ENCODE results near the genes POU2F2, CNFN, PSG1, IRGQ and KCNN4.

DNA sequence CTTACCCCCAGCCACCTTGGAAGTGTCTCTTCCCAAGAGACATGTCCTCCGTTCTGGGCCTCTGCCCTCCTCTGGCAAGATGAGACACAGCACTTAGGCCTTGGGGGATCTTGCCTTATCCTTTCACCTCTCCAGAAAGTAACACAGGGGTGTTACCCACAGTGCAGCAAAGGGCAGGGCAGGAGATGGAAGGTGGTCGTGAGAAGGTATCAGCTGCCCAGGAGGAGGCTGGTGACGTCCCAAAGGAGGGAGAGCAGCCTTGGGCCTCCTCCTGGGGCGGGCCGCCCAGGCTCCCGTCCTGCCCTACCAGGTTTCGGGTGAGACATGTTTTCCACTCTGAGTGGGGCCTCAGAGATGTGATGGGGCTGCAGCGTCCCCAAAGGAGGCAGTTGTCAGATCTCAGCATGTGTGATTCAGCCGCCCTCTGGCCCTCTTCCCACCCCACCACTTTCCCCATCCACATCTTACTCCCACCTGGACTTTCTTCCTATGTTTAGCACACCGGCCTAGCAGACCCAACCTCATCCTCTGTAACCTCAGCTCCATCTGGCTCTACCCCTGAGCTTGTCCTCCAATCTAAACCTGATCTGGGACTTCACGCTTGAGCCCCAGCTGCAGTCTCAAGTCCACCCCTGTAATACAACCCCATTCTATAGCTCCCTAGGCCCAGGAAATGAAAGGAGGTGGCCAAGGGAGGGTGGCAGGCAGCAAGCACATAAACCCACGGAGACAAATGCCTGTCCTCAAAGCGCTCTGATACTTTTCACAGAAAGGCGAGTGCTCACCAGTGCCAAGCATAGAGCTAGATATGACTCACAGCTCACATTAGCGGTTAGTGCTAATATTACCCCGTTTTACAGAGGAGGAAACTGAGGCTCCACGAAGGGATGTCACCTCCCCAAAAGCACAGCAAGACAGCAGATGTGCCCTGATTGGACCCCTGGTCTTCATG lies 9.3 kb downstream of the POU2F2 start:
- PRO-cap: no peak
- RAMPAGE, long total RNA: no peak

- PRO-cap: no peak
- RAMPAGE, long total RNA: no peak
Observed at GRCh38 chr19:42132202-42132972, at the start of gene POU2F2. POU2F2 (minus strand) TSS chr19:42132446.

DNA sequence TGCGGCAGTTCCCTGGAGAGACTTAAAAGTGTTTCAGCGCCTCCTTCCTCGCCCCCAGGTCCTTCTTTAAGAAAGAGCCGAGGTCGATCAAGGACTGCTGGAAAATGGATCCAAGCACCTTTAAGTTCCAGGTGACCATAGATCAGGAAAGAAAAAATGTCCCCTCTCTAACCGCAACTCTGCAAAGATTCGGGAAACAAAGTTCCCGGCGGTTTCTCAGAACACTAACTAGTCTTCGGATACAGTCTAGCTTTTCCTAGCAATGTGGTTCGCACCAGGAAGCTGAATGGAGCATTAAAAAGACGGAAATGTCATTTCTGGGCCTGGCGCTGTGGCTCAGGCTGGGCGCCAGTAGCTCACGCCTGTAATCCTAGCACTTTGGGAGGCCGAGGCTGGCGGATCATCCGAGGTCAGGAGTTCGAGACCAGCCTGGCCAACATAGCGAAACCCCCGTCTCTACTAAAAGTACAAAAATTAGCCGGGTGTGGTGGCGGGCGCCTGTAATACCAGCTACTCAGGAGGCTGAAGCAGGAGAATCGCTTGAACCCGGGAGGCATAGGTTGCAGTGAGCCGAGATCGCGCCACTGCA lies 1.1 kb upstream of the GSK3A start:
- PRO-cap: no peak
- RAMPAGE, long total RNA: no peak

DNA sequence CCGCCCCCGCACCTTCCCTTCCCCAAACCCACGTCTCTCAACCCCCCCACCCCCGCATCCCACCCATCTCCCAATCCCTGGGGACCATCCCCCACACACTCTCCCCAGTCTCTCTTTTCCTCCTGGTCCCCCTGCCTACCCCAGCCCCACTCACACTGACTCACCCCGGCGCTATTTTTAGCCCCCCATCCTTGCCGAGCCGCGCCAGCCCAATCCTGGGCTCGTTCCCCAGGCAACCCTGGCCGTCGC lies 11.7 kb downstream of the CIC start:
- PRO-cap: no peak
- RAMPAGE, long total RNA: no peak

DNA sequence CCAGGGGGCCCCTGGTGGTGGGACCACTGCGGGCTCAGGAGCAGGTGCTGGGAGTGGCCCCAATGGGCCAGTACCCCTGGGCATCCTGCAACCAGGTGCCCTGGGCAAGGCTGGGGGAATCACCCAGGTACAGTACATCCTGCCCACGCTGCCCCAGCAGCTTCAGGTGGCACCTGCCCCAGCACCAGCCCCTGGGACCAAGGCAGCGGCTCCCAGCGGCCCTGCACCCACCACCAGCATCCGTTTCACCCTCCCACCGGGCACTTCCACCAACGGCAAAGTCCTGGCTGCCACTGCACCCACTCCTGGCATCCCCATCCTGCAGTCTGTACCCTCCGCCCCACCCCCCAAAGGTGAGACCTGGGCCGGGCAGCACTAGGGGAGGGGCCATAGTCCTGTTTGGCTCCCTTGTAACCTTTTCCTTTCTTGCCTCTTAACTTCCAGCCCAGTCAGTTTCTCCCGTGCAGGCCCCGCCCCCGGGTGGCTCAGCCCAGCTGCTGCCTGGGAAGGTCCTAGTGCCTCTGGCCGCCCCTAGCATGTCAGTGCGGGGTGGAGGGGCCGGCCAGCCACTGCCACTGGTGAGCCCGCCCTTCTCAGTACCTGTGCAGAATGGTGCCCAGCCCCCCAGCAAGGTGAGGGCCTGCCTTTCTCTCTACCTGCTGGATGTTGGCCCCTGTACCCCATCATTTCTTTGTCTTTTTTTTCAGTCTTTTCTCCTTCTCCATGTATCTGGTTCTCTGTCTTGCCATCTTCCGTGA lies 10.6 kb upstream of the PRR19 start:
- PRO-cap: no peak
- RAMPAGE, long total RNA: no peak

- PRO-cap: no peak
- RAMPAGE, long total RNA: no peak
Observed at GRCh38 chr19:42390091-42390418, at the start of gene CNFN. CNFN (minus strand) TSS chr19:42390297.

DNA sequence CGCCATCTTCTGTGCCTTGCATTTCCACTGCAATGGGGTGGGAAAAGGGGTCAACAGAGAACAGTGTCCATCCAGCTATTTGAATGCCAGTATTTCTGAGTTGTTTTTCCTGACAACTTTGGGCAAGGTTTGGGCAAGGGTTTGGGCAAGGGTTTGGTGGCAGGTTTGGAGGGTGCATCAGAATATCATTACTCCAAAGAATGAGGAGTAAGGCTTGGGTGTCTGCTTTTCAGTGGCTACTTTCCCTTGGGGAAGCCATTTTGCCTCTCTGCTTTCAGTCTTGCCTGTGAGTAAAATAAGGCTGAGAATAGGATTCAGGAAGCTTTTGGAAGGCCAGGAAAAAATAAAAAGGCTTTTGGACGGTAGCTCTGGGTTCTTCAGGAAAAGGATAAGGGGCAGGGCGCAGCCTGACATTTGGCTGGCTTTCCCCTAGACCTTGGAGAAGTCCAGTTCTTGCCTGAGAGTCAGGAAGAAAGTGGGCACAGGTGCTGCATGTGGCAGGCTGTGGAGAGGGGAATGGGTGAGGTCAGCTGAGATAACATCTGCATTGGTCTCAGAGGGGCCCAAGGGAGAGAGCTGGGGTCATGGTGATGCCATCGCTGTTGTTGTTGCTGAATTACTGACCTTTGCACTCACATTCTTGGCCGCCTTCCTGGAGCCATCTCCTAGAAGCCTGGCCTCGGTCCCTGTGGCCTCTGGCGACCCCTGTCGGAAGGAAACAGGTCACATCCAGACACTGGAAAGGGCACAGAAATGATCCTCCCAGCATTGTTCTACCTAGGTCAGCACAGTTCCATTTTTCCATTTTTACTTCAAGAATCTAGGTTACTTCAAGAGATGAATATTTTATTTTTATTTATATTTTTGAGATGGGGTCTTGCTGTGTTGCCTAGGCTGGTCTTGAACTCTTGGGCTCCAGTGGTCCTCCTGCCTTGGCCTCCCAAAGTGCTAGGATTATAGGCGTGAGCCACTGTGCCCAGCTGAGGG lies 6.3 kb upstream of the LIPE start:
- PRO-cap: no peak
- RAMPAGE, long total RNA: no peak

DNA sequence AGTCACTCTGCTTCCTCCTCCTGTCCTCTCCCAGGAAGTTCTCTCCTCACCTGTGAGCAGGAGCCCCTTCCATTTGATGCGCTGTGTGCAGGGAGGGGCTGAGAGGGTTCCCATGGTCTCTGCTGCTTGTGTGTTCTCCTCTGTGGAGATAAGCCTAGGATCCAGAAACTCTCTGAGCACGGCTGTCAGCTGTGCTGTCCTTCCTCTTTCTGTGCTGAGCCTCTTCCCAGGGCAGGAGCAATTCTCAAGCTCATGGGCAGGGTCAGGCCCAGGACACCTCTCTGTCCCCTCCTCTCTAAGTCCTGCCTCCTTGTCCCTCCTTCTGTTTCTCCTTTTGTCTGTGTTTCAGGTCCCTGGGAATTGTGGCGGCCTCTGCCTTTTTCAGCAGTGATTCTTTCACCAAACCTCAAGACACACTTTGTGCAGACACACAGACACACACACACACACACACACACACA lies at the start of gene PSG1:
Gene PSG1, minus strand, starts transcription at position 246 of the 461 bp plus-strand sequence.
- PRO-cap: no peak
- RAMPAGE, long total RNA: no peak

DNA sequence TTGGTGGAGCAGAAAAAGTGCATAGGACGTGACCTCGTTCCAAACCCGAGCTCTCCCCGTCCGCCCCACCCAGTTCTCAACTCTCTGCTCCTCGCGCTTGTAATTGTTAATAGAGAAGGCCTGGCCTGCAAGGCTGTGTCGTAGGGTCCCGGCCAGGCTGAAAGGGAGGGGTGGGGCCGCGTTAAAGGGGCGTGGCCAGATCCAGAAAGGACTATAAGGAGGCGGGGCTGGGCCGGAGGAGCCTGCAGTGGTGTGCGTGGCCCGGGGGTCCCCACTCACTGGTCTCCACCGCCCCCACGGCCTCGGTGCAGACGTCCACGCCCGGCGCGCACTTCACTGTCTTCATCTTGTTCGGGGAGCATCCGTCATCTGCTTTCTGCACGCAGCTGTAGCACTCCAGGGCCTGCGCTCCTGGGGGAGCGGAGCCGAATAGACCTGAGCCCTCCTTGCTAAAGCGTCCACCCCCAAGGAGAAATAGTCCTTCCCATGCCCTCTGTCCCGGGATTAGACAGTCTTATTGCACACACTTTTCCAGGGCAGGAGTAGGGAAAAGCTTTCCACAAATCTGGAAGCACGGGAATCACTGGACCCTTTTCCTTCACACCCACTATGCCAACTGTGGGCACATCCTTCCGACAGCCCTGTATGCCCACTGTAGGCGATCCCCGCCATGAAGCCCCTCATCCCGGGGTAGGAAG lies 1.2 kb downstream of the LYPD3 start:
- PRO-cap: no peak
- RAMPAGE, long total RNA: no peak

DNA sequence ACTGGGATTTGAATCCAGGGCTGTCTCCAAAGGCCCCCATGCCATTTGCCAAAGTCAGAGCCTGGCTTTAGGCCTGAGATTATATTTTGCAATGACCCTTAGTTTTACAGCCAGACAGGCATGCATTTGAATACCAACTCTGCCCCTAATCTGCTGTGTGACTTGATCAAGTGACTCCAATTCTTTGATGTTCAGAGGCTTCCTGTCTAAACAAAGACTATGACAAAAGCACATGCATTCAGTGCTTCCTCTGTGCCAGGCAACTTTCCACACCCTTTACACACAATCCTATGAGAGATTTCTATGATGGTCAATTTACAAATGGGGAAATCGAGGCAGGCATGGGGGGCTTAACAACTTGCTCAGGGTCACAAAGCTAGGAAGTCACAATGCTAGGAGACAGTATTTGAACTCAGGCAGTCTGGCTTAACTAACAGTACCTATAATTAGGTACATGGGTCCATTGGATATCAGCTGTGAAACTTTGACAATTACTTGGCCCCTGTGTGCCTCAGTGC lies 3.7 kb upstream of the LYPD3 start:
- PRO-cap: no peak
- RAMPAGE, long total RNA: no peak

- PRO-cap: no peak
- RAMPAGE, long total RNA: no peak
Observed at GRCh38 chr19:43501545-43502036, 3.0 kb downstream of the PHLDB3 start.

DNA sequence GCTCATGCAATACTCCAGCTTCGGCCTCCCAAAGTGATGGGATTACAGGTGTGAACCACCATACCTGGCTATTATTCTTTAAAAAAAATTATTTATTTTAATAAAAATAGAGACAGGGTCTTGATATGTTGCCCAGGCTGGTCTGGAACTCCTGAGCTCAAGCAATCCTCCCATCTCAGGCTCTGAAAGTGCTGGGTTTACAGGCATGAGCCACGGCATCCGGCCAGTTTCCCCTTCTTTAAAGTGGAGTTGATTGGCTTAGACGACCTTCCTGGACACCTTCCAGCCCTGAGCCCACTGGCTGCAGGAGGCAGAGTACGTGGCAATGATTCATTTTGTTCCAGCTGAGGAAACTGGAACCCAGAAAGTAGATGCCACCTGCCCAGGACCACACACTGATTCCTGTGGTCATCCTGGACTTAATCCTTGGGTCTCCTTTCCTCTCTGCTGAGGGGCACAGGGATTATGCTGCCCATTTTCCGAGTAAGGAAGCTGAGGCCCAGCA lies 969 bp downstream of the XRCC1 start:
- PRO-cap: no peak
- RAMPAGE, long total RNA: no peak

DNA sequence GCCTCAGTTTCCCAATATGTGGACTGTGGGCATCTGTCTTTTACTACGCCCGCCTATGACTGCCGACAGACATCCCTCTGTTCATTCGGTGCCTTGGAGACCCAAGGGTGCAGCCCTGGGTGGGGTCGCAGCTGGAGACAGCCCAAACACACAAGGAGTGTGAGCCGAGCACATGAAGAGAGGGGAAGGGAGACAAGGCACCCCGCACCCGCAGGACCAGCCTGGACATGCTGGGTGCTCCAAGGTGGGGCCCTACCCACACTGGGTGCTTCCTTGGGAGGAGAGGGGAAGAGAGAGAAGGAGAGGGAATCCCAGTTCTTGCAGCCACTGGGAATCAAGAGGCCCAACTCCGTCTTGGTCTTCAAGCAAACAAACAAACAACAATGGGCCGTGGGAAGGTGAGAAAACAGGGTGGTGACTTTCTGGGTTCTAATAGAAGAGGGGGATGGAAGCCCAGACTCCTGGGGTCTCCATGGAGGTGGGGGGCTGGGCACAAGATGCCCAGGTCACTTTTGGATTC lies 981 bp downstream of the PINLYP start:
- PRO-cap: no peak
- RAMPAGE, long total RNA: no peak

DNA sequence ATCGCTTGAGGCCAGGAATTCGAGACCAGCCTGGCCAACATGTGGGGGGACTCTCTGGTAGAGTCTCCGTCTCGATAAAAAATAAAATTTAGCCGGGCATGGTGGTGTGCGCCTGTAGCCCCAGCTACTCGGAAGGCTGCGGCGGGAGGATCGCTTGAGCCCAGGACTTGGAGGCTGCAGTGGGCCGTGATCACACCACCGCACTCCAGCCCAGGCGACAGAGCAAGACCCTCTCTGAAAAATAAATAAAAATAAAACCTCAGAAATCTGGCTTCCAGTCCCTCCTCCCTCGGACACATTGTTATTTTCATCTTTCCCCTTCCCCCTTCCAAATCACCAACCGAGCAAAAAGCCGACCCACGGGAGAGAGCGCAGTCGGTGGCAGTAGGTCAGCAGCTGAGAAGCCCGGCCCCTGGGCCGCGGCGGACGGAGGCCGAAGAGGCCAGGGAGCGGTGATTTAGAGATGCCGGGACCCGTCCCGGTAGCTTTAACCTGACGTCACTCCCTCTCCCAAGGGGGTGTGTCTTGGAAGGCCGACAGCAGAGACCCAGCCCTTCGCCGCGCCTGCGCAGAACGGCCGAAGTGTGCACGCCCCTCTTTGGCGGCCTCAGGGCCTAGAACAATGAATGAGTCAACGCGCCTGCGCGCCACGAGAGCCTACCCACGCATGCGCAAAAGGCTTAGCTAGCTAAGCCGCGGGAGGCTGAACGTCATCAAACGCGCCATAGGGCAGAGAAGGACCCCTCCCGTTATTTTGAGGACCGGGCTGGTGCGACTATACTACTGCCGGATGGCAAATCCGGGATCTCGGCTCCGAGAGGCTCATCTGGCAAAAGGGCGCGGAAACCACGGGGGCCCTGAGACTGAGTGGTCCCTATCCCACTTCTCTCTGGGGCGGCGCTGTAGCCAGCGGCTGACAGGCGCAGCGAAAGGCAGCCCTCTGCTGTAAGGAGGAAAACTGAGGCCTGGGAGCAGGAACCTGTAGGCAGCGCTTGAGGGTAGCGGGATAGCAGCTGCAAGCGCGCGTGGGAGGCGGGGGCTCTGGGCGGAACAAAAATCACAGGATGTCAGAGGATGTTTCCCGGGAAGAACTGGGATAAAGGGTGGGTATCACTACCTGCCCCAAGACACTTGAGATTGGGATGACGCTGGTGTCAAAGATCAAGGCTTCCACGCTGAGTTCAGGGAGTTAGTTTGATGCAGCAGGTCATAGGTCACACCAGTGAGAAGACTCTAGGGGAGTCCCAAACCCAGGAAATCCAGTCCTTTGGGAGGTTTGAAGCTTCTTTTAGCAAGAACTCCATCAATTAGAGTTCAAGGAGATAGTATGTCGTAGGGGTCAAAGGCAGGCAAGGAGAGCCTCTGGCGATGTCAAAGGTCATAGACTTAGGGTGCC lies at the start of gene IRGQ:
Gene IRGQ, minus strand, starts transcription at position 494 of the 1,396 bp plus-strand sequence.
- PRO-cap: unidirectional peak, minus-strand start at position 432 of the sequence
- RAMPAGE, long total RNA: no peak

- PRO-cap: no peak
- RAMPAGE, long total RNA: no peak
Observed at GRCh38 chr19:43625966-43626433, 6.6 kb upstream of the ZNF428 start.

DNA sequence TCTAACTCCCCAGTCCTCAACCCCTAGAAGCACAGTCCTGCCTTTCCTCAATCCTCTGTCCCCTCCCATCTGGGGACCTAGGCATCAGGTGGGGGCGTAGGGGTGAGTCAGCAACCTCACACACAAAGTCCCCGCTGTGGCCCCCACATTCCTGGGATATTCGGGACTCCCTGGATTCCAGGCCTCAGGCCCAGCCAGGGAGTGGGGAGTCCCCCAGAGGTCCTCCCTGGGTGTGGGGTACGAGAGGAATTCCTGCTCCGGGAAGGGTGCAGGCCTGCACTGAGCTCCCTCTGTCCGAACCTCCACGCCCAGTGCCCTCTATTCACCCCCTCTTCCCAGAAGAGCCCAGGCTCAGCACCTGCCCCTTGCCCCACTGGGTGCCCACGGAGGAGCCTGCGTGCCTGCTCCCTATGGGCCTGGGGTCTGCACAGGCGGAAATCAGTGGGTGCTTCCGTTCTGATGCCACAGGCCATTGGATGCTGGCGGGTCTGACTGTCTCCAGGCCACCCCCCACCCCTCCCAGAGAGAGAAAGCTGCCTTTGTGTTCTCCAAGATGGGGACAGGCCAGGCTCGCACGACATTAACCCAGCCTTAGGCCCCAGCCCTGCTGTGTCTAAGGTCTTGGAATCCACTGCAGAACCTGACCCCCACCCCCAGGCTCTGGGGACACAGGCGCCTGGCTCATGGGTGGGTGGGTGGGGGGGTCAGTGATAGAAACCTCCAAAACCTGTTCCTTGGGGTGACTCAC lies 3.4 kb downstream of the CADM4 start:
- PRO-cap: no peak
- RAMPAGE, long total RNA: no peak

- PRO-cap: no peak
- RAMPAGE, long total RNA: no peak
Observed at GRCh38 chr19:43651483-43652665, 12.2 kb upstream of the CADM4 start.

GRCh38 chr19:43780431-43781698 lies at the start of gene KCNN4:
KCNN4 (minus strand) TSS chr19:43780973.
- PRO-cap: no peak
- RAMPAGE, long total RNA: no peak

DNA sequence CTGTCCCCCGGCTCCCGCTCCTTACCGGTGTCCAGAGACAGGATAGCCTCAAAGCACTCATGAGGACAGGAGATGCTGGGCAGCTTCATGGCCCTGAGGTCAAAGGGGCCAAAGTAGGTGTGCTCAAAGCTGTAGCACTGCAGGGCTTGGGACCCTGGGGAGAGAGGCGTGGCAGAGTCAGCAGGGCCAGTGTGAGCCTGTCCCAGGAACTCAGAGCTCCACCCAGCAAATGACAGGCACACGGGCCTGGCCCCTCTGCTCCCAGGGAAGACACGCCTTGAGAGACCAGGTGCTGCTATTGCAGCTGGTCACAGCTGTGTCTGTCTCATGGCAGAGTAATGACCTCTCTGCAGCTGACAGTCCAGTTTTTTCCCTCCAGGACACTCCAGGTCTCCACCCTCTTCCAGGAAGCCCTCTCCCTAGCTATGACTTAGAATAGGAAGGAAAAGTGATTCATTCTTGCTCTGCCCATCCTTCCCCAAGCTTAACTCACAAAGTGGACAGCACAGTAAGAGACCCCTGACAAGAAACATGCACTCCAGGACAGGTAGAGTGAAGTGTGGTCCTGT lies 2.5 kb downstream of the LYPD5 start:
- PRO-cap: no peak
- RAMPAGE, long total RNA: no peak

GRCh38 chr19:43820363-43821021 lies 6.6 kb upstream of the ZNF283 start:
- PRO-cap: no peak
- RAMPAGE, long total RNA: start-site peak on the minus strand at chr19:43820604-43820686, 17 and 22 reads in 2 replicates

Measured in spinal cord (tissue), 3 donors.